Measurements from ENCODE around the genes C1QTNF5 and NECTIN1.

DNA sequence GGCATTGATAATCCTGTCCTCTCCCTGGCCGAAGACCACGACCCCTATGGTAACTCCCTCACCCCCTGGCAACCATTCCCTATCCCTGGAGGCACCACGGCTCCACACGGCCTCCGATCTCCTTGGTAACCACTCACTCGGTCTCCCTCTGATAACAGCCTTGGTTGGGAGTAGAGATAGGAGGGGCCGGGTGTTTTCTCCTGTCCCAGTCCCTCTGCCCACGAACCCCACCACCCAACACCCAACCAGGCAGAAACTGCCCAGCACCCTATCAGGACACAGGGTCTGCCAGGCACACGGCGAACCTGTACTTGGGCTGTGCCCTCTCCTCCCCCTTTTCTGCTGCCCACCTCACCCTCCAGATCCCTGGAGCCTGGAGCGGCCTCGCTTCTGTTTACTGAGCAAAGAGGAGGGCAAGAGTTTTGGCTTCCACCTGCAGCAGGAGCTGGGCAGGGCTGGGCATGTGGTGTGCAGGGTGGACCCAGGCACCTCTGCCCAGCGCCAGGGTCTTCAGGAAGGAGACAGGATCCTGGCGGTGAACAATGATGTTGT, 918 bp downstream of the NHERF4 start:
- PRO-cap, 2 experiments, result no peak in any of the 2 experiments

- PRO-cap, 2 experiments, result no peak in any of the 2 experiments
These were observed 18.3 kb downstream of the MCAM start for GRCh38 chr11:119298498-119299074.

DNA sequence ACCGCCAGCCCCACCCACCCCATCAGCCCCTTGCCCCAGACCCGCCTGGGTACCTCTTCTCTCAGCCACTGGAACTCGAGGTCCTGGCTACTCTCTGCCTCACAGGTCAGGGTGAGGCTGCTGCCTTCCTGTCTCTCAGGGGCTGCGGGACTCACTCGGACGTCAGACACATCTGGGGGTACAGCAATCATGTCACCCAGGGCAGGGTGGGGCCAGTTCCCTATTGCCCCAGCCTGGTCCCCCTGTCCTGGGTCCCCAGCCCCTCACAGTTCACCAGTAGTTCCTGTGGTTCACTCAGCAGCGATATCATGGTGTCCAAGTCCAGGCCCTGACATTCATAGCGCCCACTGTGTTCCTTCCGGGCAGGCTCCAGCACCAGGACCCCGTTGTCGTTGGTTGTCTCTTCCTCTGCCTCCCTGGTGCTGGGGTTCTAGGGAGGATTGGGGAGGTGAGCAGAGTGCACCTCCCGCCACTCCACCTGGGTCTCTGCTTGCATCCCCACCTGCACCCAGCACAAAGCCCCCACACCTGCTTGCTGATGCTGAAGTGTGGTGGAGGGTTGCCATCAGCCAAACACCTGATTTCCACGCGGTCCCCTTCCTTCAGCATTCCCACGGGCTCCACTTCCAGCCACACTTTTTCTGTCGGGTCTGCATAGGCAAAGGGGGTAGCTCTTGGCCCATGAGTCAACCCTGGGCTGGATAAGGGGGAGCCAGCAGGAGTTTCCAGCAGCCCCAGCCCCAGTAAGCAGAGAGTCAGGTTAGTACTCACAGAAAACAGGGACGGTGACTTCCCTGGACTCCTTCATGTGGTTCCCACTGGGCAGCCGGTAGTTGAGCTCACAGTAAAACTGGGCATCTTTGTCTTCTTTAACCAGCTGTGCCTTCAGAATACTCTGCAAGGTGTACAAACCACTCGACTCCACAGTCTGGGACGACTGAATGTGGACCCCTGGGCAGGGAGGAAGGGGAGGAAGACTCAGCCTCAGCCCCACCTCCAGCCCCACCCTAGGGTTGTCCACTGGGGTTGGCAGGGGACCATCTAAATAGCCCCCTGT, 4.6 kb downstream of the MCAM start:
- PRO-cap, 2 experiments, result no peak in any of the 2 experiments

- PRO-cap, 2 experiments, result no peak in any of the 2 experiments
These were observed at the start of gene C1QTNF5 for GRCh38 chr11:119340286-119341382. Gene C1QTNF5 (minus strand): TSS chr11:119340883.

DNA sequence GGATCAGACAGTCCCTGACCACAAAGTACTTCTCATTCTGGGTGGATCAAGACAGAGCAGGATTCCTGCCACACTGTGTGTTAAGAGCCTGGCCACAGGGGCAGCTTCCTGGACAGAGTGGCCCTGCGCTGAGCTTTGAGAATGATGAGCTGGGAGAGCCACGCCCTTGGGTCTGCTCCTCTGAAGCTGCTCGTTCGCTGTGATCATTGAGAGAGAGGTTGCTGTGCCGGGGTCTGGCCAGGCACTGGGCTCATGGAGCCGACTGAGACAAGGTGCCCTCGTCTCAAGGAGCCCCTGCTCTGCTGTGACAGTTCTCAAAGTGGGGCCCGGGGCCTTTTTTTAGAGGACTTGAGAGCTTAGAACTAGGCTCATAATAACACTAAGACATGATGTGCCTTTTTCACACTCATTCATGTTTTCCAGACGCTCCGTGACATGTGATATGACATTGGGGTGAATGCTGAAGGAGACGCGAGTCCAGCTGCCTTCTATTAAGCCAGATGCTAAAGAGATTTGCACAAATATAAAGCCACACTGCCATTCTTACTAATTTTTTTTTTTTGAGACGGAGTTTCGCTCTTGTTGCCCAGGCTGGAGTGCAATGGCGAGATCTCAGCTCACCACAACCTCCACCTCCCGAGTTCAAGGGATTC, 1.6 kb upstream of the MFRP start:
- PRO-cap, 2 experiments, result no peak in any of the 2 experiments

GRCh38 chr11:119372376-119372674, 9.2 kb downstream of the USP2 start:
- PRO-cap, 2 experiments, result no peak in any of the 2 experiments

GRCh38 chr11:119378025-119378694, 3.3 kb downstream of the USP2 start:
- PRO-cap, 2 experiments, result no peak in any of the 2 experiments

- PRO-cap, 2 experiments, result no peak in any of the 2 experiments
These were observed 138.0 kb downstream of the NECTIN1 start for GRCh38 chr11:119590610-119591704.

DNA sequence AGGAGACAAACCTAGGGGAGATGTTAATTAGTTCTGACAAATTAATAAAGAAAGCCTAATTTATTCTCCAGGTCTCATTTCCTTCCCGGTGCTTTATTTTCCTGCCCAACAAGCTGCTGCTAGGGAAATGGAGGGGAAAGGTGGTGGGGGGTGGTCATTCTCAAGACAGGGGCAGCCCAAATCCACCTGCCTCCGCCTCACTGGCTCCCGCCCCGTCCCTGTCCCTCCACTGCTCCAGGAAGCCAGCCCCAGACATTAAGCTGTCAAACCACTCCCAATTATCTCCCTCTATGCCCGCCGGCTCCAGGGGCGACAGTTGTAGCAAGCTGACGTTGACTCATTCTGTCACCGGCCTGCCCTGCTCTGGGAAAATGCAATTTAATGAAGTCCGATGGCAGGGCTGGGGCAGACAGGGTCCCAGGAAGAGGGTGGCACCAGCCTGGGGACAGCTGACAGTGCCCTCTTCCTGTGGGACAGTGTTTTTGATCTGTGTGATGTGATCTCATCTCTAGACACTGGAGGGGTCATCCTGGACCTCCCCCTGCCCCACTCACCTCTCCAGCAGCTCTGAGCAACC, 27.3 kb downstream of the NECTIN1 start:
- PRO-cap, 2 experiments, result no peak in any of the 2 experiments

- PRO-cap, 2 experiments, result peak in 2 of 2 experiments; most common minus-strand start chr11:119729168 (in 2)
These were observed at the start of gene NECTIN1 for GRCh38 chr11:119729075-119729684. Gene NECTIN1 (minus strand): TSS chr11:119729200.

DNA sequence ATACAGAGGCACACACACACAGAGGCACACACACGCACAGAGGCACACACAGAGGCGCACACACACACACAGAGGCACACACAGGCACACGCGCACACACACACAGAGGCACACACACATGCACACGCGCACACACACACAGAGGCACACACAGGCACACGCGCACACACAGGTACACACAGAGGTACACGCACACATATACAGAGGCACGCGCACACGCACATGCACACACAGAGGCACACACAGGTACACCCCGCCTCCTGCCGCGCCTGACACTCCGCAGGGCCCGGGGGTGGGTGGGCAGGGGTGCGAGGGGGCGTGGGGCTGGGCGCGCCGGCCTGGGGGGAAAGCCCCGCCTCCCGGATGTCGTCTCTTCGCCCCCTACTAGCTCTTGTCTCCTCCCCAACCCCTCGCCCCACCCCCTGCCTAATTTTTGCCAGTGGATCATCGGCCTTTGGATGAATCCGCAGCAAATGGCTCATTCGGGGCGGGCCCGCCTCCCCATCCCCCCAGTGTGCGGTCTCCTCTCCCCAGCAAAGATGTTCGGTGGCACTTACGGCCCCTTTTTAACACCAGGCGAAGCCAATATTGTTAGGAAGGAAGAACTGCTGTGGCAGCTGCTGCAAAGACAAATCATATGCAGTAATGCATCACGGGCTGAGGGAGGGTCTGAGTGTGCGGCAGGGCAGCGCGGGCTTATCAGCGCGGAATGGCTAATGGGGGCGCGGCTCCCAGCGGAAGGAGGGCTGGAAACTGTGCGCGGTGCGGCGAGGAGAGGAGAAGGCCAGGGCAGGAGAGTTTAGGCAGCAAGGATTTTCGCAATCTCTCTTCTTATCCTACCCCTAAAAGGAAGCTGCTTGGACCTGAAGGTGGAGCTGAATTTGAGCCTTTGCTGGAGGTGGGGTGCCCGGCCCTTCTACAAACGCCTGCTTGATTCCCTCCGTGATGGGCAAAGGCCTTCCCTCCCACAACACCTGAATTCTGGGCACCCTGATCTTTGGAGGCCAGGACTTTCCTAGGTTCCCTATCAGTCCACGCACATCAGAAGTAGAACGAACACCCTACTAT, 13.4 kb upstream of the NECTIN1 start:
- PRO-cap, 2 experiments, result no peak in any of the 2 experiments

DNA sequence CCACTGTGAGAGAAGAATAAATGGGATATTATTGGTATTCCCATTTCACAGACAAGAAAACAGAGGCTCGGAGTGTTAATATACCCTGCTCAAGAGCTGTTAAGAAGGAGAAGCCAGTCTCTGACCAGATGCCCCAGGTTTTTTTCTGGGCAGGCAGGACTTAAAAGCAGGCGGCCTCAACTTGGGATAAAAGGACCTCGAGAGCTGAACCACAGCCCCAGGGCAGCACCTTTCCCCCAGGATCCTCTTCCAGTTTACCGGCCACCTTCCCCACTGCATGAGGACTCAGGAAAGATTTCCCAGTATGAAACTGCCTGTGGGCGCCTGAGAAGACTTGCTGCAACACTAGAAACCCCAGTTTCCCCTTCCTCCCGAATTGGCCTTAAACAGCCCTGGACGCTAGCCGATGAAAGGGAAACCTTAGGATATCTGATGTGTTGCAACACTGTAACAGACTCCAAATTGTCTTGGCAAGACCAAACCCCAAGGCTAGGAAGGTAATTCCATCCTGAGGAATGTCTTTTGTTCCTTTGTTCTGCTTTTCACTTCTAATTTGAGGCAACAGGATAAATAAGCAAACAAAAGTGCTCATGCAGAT, 173.6 kb downstream of the TRIM29 start:
- PRO-cap, 2 experiments, result no peak in any of the 2 experiments

GRCh38 chr11:120168639-120169488, 31.0 kb upstream of the TRIM29 start:
- PRO-cap, 2 experiments, result no peak in any of the 2 experiments

DNA sequence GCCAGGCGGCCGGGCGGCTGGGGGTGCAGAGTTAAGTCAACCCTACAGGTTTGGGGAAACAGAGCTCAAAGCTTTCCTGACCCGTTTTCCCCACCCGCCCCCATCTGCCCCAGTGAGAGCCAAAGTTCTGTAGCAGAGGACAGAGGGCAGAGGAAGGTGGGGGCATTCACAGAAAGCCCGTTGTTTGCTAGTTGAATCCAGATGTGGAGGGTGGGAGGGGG, 13.0 kb upstream of the OAF start:
- PRO-cap, 2 experiments, result no peak in any of the 2 experiments

- PRO-cap, 2 experiments, result no peak in any of the 2 experiments
These were observed 7.2 kb upstream of the OAF start for GRCh38 chr11:120203597-120204079.

DNA sequence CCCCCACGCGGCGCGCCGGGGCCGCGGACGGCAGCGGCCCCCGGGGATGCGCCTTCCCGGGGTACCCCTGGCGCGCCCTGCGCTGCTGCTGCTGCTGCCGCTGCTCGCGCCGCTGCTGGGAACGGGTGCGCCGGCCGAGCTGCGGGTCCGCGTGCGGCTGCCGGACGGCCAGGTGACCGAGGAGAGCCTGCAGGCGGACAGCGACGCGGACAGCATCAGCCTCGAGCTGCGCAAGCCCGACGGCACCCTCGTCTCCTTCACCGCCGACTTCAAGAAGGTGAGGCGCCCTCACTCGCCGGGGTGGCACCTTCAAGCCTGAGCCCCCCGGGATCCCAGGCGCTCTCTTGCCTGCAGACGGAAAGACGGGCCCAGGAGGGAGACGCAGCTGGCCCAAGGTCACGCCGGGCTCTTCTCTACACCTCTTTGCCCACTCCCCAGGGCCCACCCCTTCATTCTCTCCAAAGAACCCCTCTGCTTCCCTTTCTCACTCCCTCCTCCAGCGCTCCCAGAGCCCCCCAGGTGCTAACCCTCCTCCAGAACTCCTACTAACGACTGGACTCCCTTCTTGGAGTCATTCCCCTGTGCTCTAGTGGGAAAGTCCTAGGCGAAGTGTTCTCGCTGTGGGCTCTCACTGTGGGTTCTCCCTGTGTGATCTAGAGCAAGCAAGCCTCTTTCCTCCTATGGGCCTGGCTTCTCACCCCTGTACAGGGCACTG, 559 bp downstream of the OAF start:
- PRO-cap, 2 experiments, result no peak in any of the 2 experiments

DNA sequence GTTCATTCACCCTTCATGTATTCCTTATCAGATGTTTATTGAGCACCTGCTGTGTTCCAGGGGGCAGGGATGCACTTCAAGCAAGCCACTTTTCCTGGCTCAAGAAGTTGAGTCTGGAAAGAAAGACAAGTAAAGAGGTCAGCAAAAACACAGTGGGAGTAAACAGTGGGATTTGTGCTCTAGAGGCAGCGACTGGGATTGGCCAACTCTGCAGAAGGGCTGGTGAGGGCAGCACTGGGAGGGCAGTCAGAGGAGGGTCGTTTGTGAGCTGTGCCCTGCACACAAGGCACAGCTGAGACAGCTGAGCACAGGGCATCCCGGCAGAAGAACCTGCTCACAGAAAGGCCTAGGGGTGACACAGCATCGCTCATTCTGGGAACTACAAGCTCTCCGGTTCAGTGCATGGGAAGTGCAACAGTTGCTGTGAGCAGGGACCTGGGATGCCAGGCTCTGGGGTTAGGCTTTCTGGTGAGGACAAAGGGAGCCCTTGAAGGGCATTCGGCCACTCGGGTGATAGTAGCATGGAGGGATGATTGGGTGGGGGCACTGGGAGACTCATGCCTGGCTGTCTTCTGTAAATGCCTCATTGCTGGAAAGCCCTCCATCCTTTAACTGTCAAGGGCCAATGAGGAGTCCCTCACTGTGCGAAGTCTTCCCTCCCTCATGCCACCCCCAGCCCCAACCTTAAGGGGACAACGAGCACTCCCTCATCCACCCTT, 9.7 kb downstream of the OAF start:
- PRO-cap, 2 experiments, result no peak in any of the 2 experiments

- PRO-cap, 2 experiments, result no peak in any of the 2 experiments
These were observed 10.9 kb downstream of the OAF start for GRCh38 chr11:120221542-120222240.

GRCh38 chr11:120236502-120236876, 3.5 kb upstream of the POU2F3 start:
- PRO-cap, 2 experiments, result no peak in any of the 2 experiments

GRCh38 chr11:120279503-120279986, 39.6 kb downstream of the POU2F3 start:
- PRO-cap, 2 experiments, result no peak in any of the 2 experiments